Measurements from ENCODE around the gene NFYA.

DNA sequence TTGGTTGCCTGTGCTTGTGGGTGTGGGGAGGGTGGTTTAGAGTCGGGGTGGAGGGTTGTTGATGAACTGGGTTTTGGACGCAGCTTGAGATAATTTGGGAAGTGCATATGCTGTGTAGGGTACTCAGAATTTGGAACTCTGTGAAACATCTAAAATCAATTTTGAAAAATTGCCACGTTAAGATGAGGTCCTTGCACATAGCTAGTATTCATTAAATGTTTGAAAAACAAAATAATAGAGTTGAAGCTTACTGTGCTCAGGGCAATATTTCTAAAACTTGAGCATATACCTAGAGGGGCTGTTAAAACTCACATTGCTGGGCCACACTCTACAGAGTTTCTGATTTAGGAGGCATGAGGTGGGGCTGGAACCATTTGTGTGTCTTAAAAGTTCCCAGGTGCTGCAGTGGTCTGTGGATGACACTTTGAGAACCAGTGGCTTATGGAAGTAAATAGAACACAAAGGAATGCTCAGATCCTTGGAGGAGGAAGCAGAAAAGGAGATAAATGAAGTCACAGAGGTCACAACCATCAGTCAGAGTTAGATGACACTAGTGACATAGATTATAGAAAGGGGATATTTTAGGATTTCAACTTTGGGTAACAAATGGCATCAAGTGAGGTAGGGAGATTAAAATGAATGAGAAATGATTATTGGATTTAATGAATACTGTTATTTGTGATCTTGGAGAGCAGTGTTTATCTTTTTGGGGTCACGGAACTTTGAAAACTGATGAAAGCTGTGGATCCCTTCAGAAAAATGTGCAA is 136.6 kb downstream of the ZFAND3 start:
- PRO-cap = no peak
- RAMPAGE, long total RNA = no peak

- PRO-cap = no peak
- RAMPAGE, long total RNA = no peak
Observed at GRCh38 chr6:38137071-38137994, 317.8 kb downstream of the ZFAND3 start.

GRCh38 chr6:38155662-38156475 is 336.3 kb downstream of the ZFAND3 start:
- PRO-cap = no peak
- RAMPAGE, long total RNA = no peak

- PRO-cap = no peak
- RAMPAGE, long total RNA = no peak
Observed at GRCh38 chr6:38427809-38428327, 211.9 kb downstream of the BTBD9 start.

- PRO-cap = no peak
- RAMPAGE, long total RNA = no peak
Observed at GRCh38 chr6:38571695-38571954, 68.1 kb downstream of the BTBD9 start.

DNA sequence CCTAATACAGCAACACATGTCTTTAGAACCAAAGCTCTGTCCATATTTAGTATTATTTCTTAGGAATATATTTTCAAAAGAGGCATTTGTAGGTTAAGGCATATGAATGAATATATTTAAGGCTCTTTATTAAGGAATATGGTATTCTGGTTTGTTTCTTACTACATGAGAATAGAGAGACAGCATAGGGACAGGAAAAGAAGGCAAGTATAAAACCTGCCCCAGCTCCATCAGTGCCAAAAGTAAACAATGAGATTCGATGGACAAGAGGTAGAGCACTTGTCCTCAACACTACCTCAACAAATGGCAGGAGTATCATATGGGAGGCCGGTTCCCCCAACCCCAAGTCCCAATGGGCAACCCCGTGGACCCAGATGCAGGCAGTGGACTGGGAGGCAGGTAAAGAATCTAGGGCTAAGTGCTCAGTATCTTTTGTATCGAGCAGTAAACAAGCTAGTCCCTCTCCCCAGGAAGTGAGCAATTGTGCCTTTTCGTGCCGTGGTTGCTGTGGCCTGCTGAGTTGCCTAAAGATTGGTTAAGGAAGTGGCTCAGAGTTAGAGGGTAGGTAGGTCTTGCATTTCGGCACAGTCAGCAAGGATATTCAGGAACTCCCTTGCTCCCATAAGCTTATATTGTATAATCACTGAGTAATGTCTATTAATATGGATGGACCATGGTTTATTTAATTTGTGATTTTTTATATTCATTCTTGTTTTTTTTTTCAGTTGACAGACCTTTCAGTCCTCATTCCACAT is 1.4 kb upstream of the DNAH8 start:
- PRO-cap = no peak
- RAMPAGE, long total RNA = no peak

DNA sequence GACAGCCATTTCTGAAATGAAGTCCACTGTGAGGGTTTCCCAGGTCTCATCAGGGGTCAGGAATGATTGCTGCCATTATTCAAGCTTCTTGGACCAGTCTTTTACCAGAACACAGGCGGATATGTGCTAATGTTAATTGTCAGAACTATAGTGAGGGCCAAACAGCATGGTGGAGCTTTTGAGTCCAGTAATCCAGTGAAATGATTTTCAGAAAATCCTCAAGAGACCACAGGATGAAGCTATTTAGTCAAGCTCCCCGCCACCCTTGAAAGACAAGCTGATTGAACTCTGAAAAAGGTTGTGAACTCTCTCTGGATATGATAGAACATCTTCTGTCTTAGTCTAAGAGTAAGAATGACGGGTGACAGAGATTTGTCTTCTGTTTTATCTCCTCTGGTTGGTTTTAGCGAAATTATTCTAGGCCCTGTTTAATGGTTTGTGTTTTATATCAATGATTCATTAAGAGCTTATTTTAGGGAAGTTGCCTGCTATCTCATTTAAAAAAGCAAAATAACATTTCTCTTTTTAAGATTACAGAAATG is 60.2 kb downstream of the DNAH8 start:
- PRO-cap = no peak
- RAMPAGE, long total RNA = no peak

GRCh38 chr6:39204586-39205330 is 24.5 kb downstream of the KCNK5 start:
- PRO-cap = no peak
- RAMPAGE, long total RNA = no peak

- PRO-cap = no peak
- RAMPAGE, long total RNA = no peak
Observed at GRCh38 chr6:39227723-39228768, 1.2 kb downstream of the KCNK5 start.

DNA sequence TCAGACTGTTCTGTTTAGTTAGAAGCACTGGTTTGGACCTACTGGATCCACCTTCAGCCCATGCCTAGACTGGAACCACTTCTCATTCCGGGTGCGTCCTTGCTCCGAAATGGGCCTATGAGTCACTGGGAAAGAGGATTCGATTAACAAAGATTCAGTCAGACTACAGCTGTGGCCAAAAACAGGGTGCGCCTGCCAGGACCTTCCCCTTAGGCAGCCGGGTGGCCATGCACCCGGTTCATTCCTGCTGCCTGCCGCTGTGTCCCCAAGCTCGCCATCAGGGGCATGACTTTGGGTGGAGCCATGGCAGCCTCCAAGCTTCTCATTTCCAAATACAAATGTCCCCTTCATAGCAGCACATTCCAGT is 14.6 kb upstream of the KCNK5 start:
- PRO-cap = no peak
- RAMPAGE, long total RNA = no peak

GRCh38 chr6:39280119-39280866 is 33.9 kb downstream of the KCNK17 start:
- PRO-cap = no peak
- RAMPAGE, long total RNA = no peak

DNA sequence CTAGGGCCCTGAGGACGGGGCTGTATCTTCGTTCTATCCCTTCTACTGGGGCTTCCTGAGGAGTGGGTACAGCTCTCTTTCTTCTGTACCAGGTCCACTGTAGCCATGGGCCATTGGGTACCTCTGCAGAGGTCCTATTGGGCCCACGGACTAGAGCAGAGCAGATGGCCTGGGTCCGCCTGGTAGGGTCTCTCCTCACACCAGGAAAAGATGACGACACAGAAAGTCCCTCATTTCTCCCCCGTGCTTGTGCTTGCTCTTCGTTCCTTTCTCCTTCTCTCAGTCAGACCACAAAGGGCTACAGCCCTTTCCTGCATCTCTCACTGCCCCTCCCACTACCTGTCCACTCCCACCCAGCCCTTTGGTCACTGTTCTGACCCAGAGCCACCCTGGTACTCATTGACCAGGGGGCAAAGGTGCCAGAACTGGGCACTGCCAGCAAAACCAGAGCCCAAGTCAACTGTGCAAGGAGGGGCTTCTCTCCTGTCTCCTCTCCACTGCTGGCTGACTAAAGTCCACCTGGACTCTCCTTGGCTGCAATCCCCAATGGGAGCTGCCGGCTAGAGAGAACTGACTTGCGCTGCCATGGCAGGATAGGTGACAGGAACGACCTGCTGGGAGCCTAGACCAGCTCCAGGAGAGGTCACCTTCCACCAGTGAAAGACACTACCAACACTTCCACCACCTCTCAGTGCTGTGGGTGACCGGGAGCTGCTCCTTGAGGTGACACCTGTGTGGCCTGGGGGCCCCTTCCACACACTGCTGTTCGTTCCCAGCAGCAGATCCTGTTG is 32.9 kb downstream of the KCNK17 start:
- PRO-cap = no peak
- RAMPAGE, long total RNA = no peak

- PRO-cap = no peak
- RAMPAGE, long total RNA = no peak
Observed at GRCh38 chr6:39420293-39420654, 97.8 kb upstream of the KCNK16 start.

- PRO-cap = no peak
- RAMPAGE, long total RNA = no peak
Observed at GRCh38 chr6:39749203-39749666, 24.0 kb upstream of the KIF6 start.

DNA sequence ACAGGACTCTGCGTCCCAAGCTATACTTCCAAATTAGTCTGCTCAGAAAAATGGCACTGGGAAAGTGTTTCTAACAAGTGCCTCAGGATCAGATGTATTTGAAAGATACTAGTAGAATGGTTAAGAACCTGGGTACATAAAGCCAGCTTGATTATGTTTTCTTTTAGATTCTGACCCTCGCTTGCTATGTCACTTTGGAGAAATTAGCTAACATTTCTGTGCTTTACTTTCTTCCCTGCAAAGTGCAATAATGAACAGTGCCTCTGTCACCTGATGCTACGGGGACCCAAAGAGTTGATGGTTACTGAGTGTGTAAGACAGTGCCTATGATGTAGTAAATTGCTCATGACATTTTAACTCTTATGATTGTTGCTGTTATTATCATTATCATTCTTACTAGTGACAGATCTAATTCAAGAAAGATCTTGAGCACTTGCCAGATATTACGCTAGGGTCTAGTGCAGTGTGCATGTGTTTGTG is 33.4 kb upstream of the DAAM2 start:
- PRO-cap = no peak
- RAMPAGE, long total RNA = no peak

DNA sequence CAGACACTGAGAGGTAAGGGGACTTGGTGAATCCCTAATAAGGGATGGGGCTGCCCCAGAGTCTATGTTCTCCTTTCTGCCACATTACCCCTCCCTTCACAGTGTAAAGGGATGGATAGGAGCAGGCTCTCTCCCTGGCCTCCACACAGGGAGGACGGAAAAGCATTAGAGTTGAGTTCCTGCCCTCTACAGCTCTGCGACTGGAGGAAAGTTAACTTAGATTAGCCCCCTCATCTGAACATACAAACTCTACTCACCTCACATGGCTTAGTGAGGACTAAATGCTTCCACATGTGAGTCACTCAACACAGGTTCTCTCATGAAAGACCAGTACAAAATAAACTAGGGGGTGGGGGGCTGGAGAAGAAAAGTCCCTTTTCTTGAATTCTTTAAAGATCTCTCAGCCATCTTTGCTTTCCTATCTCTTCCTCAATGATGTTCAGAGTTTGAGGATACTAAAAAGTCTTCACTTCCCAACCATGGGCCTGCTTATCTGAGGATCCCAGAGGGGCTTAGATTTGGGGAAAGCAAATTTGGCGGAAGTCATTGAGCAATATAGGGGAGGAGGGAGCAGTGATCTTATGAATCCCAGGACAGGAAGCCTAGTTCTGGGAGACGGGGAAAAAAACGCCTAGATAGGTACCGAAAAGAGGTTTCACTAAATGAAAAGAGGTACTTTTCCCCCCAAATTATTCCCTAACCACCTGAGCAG is 1.2 kb downstream of the MOCS1 start:
- PRO-cap = no peak
- RAMPAGE, long total RNA = no peak

DNA sequence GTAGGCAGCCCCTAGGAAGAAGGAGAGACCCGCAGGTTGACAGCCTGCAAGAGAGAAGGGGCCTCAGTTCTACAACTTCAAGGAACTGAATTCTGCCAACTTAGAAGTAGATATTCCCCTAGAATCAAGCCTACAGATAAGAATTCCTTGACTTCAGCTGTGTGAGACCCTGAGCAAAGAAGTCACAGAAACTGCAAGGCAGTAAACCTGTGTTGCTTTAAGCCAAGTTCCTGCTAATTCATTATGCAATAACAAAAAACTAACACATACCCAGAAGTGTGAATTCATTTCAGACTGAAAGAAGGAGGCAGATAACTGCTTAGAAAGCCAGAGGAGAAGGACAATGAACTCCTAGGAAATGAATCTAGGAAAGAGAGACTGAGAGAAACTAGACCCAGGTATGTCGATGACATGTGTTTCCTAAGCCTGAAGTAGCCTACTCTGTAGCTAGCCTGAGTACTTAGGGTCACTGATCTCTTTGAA is 131.1 kb downstream of the LRFN2 start:
- PRO-cap = no peak
- RAMPAGE, long total RNA = no peak

- PRO-cap = no peak
- RAMPAGE, long total RNA = no peak
Observed at GRCh38 chr6:41060129-41060539, 7.1 kb downstream of the APOBEC2 start.

DNA sequence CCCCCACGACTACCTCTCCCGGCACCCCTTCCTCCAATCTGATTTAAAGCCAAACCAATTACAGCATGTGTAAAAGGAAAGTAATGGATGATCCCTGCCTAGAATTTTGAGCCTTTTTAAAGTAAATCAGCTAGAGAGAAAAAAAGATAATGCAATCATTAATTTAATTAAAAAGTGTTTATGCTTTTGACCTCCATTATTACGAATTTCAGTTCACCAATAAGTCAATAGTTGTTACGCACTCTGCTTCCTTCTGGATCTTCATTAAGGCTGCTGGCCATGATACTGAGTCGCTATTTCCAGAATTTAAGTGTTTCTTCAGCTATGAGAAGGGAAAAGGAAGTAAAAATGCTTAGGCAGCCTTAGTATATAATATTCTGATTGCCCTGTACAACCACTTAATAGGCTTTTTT is 796 bp downstream of the OARD1 start:
- PRO-cap = no peak
- RAMPAGE, long total RNA = no peak

- PRO-cap = unidirectional peak, plus-strand start at chr6:41072970; unidirectional peak, plus-strand start at chr6:41073192; unidirectional peak, plus-strand start at chr6:41073335
- RAMPAGE, long total RNA = no peak
Observed at GRCh38 chr6:41072708-41073577, at the start of gene NFYA. NFYA (plus strand) TSS chr6:41072974.

Data from Karpas-422 (cell line).